AG09319 (cell line): ENCODE measurements around a stretch of chr16.

DNA sequence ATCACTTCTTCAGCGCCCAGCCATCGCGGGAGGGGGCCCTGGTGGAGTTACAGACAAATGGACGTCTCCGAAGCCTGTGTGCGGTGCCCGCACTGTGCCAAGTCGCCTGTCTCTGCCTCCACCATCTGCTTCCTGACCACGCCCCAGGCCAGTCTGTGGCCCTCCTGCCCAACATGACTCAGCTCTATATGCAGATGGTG, 36.6 kb downstream of the NLRC5 start:
- RRBS, result no CpG with 5 or more reads among the region's 9 CpGs

GRCh38 chr16:57042578-57043177, 49.7 kb upstream of the CPNE2 start:
- RRBS, result no CpG with 5 or more reads among the region's 8 CpGs

- RRBS, result no CpG with 5 or more reads among the region's 18 CpGs
Observed at GRCh38 chr16:57093666-57094546, 1.5 kb downstream of the CPNE2 start.

DNA sequence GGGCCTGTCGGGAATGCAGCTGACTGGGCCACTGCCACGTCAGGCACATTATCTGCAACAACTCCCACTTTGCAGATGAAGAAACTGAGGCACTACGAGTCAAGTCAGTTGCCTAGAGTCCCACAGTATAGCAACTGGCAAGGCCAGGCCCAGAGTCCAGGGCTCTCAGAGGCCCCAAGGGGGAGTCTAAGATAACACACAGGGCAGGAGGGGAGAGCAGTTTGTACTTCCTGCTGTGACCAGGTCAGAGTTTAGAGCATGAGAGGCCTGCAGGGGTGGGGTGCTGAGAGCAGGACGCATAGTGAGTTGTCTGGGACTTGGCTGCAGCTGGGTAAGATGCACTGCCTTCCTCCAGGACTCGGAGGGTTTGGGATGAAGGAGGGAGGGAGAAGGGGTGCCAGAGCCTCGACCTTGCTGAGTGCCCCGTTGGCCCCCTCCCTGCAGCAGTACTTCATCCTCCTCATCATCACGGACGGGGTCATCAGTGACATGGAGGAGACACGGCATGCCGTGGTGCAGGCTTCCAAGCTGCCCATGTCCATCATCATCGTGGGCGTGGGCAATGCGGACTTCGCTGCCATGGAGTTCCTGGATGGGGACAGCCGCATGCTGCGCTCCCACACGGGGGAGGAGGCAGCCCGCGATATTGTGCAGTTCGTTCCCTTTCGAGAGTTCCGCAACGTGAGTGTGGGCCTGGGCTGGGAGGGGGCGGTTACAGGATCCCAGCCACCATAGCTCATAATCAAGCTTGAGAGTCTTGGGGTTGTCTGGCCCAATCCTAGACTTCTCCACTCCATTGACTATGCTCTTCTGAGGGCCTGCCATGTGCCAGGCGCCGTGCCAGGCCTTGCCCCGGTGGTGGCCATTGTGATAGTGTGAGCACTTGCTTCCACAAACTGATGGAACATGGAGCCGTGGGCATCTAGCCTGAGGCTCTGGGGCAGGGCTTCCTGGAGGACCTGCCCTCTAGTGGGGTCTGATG, 39.9 kb downstream of the PSME3IP1 start:
- RRBS, result no CpG with 5 or more reads among the region's 29 CpGs

DNA sequence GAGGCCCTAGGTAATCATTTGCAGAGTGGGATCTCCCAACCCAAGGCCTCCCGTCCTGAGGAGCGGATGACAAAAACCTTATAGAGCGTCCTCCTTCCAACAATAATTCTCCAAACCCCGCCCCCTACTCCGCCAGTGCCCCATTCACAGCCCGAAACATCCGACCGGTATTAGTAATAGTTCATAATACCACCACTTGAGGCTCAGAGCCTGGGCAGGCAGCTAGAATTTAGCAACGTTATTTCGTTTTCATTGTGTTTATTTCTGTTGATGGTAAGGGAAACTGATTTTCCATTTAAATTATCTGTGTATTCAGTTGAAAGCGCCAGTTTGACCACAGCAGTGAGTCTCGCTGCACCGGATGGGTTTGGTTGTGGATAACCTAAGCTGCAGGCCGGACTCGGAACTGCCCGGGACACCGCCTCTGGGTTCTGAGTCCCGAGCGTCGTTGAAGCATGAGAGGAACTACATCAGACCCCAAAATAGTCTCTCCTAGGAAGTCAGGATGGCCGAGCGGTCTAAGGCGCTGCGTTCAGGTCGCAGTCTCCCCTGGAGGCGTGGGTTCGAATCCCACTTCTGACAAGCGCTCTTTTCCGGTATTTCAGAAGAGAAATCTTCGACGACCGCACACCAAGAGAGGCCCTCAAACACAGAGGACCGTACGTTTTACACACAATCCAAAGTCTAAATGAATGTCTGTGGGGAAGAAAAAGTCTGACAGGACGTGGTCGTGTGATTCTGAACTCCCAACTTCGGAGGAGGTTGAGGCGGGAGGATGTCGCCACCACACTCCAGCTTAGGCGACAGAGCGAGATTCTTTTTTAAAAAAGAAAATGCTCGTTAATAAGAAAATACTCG, 15.2 kb upstream of the PLLP start:
- RRBS, result no CpG with 5 or more reads among the region's 43 CpGs

DNA sequence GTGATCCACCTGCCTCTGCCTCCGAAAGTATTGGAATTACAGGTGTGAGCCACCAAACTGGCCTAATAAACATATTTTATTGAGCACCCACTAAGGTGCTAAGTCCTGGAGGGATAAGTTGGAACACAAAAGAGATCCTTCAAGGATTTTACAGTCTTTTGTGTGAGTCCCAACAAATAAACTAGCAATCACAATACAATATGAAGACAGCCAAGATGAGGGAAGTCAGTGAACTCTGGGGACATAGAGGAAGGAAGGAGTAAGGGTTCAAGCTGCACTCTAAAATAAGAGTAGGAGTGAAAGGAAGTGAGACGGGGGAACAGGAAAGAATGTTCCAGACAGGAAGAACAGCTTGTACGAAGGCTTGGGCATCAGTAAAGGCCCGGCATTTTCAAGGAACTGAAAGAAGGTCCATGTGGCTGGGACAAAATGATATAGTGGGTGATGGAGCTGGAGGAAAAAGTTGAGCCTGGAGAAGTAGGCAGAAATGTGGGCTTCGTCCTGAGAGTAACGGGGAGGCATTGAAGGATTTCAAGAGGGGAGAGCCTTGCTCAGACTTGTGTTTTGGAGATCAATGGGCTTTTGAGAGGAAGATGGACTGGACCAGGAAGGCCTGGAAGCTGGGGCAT, 4.5 kb downstream of the CCL17 start:
- RRBS, result no CpG with 5 or more reads among the region's 6 CpGs

DNA sequence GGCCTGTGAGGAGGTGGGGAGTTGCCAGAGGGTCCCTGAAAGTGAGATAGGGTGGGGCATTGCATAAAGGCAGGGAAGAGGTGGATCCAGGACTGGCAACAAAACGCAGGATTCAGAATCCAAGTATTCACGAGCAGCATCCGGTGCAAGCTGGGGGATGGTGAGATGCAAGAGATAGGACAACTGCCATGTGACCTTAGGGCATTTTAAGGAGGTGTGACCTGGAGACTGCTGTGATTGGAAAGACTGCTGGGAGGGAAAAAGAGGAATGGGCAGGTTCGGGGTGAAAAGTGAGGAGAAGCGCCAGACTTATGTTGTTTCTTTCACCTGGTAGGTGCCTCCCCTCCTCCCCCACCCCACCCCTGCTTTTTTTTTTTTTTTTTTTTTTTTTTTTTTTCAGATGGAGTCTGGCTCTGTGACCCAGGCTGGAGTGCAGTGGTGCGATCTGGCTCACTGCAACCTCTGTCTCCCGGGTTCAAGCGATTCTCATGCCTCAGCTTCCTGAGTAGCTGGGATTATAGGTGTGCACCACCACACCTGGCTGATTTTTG, 13.5 kb downstream of the CCL17 start:
- RRBS, result no CpG with 5 or more reads among the region's 8 CpGs

DNA sequence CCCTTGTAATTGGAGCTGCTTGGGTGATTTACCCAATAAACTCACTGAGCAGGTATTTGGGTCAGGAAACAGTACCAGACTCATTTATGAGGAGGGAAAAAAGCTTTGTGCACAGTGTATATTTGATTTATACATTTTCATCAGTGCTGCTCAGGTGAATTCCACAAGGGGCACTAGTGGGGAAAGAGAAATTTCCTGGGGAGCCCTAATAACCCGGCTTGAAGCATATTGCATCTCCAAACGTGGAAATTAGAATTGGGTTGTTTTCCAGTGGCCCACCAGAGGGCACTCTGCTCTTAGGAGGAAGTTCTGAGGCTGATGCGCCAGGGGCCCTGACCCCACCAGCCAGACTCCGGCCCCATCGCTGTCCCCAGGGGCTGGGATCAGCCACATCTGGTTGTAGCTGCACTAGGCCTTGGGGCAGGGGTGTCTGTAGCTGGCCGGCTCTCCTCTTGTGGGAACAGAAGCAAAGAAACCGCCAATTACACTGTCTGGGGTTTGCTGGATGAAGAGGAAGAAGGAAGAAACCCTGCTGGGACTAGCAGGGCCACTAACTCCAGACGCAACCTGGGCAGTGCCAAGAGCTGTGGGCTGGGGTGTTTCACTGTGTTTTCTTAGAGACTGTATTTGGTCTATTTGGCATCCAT, 14.3 kb downstream of the CCL17 start:
- RRBS, result 3% methylated on average over 3 of the region's 8 CpGs

DNA sequence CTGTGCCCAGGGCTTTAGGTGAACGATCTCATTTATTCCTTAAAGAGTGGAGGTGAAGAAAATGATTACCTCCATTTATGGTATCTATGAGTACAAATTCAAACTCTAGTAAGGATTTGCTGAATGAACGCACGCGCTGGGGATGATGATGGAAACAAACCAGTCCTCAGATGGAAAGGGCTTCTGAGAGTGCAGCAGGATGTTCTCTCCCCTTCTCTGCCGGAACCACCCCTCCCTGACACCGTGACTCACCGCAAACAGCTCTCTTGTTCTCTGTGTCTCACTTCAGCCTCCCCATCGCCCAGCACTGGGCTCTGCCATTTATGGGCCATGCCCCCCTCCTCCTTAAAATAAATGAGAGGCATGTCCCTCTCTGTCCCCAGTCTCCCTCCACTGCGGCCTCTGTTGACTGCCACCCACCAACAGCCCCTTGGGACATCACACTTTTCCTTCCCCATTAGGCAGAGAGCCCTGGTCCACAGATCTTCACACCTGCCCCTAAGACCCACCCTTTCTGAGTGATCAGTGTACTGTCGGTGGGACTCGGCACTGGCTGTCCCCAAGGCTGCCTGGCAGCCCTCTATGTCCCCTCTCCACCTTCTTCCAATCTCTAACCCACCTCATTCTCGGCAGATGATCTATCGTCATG, 6.3 kb downstream of the CCDC102A start:
- RRBS, result no CpG with 5 or more reads among the region's 13 CpGs

- RRBS, result no CpG with 5 or more reads among the region's 6 CpGs
Observed at GRCh38 chr16:57590538-57590990, 37.9 kb upstream of the ADGRG1 start.

DNA sequence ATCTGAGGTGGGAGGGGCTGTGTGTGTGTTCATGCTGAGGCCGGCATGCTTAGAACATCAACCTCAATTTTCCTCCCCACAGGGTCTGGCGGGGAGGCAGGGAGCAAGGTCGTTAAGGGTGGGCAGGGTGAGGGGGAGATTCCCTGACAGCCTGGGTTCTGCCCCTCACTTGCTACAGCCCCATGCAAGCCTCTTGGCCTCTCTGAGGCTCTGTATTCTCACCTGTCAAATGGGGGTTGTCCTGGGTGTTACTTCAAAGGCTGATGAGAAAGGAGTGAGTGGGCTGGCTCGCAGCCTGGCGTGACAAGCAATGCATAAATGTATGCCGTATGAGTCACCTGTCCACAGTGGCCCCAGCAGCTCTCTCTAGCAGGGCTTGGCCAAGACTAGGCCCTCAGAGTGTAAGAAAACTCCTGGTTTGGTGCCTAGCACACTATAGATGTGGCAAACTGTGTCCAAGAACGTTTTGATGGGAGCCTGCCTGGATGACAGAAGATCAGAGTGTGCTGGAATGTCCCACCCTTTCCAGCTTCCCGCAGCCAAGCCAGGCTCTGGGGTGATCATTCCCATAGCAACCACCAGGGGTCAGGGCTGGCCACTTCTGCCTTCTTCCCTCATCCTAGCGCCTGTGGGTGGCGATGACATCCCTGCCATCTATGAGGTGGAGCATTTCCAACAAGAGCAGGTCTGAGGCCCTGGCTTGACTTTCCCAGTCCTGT, 37.3 kb upstream of the ADGRG1 start:
- RRBS, result no CpG with 5 or more reads among the region's 10 CpGs

GRCh38 chr16:57622383-57623020, 5.9 kb upstream of the ADGRG1 start:
- RRBS, result no CpG with 5 or more reads among the region's 14 CpGs

DNA sequence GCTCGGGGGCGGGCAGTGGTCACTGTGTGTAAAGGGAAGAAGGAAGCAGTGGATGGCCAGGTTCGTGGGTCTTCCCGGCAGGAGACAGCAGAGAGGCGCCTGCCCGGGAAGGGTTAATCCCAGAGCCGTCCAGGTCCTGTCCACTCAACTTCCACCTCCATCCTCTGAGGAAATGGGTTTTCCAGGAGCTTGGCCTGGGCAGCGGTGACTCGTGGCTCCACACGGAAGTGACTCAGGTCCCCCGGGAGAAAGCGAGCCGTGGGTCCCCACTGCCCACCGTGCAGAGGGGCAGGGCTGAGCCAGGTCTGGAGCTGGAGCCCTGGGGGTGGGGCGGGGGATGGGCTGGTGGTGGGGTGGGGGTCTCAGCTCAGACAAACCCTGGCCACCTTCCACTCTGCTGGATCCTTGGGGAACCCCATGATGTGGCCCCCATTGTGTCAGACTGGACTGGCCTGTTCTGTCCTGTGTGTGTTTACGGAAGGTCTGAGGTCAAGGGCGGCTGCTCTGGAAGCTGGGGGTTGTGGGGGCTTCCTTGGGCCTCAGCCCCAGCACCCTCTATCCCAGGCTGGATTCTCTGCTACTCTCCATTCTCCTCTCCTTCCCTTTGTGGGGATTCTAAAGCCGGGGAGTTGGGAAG, 17.7 kb downstream of the ADGRG1 start:
- RRBS, result no CpG with 5 or more reads among the region's 18 CpGs

- RRBS, result 64% methylated on average over 2 of the region's 15 CpGs
Observed at GRCh38 chr16:57667065-57667948, 799 bp upstream of the ADGRG3 start.

DNA sequence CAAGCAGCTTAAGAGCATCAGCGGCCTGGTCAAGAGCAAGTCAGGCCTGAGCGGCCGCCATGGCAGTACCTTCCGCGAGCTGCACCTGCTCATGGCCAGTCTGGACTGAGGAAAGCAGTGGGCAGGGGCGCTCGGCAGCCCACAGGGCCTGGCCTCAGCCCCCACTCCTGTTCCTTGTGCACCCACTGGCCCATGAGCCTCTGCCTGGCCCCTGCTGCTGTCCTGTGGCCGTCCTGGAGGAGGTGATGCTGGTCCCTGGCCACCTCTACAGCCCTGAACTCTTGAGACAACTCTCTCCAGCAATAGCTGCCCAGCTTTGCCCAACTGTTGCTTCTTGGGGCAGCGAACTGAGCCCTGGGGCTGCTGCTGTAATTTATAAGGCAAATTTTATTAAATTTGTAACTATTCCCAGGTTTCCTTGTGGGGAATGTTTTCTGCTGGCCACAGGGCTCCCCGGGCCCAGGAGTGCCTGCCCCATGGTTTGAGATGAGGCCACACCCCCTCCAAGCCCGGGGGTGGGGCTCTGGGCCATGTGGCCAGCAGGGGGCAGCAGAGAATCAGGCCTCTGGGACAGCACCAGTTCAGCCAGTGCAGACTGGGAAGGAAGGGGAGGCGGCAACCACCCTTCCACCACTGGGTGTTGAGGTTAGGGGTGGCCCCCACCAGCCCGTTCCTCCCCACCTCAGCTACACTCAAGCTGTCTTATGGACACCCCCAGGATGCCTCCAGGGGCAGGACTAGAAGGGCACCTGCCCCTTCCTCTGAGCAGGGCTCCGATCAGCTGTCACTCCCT, 21.5 kb downstream of the KATNB1 start:
- RRBS, result 7% methylated on average over 2 of the region's 14 CpGs

DNA sequence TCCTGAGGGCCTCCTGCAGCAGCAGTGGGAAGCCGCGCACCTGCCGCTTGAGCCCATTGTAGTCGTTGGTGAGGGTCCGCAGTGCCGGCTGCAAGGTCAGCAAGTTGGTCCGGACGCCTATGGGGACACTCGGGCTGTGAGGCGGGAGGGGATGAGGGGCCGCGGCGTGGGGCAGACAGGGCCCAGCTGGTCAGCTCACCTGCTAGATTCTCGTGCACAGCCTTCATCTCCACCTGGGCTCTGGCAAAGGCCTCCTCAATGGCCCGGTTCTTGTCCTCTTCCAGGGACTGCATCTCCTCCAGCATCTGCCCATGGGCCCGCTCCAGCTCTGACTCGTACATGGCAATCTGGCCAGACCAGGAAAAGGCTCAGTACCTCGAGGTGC, 32.7 kb downstream of the KIFC3 start:
- RRBS, result no CpG with 5 or more reads among the region's 18 CpGs

DNA sequence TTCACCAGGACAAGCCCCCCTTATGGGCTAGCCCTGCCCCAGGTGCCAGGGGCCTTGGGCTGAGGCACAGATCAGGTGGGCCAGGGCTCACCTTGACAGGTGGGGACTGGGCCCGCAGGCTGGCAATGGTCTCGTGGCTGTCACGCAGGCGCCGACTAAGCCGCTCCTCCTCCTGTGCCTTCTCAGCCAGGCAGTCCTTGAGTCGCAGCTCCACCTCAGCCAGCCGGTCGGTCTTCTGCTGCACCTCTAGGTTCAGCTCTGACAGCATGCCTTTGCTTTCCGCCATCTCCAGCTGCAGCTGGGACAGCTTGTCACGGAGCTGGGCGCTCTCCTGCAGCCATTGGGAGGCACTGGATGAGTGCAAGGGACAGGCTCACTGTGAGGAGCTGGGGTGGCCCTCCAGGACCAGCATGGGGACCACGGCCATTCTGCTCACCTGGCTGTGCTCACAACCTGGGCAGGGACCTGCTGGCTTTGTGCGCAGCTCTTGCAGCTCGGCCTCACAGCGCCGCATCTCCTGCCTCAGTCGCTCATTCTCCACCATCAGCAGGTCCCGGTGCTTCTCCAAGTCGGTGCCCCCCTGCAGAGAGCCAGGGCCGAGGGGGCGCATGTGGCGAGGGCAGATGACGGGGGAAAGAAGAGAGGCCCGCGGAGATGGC, 31.1 kb downstream of the KIFC3 start:
- RRBS, result no CpG with 5 or more reads among the region's 26 CpGs

DNA sequence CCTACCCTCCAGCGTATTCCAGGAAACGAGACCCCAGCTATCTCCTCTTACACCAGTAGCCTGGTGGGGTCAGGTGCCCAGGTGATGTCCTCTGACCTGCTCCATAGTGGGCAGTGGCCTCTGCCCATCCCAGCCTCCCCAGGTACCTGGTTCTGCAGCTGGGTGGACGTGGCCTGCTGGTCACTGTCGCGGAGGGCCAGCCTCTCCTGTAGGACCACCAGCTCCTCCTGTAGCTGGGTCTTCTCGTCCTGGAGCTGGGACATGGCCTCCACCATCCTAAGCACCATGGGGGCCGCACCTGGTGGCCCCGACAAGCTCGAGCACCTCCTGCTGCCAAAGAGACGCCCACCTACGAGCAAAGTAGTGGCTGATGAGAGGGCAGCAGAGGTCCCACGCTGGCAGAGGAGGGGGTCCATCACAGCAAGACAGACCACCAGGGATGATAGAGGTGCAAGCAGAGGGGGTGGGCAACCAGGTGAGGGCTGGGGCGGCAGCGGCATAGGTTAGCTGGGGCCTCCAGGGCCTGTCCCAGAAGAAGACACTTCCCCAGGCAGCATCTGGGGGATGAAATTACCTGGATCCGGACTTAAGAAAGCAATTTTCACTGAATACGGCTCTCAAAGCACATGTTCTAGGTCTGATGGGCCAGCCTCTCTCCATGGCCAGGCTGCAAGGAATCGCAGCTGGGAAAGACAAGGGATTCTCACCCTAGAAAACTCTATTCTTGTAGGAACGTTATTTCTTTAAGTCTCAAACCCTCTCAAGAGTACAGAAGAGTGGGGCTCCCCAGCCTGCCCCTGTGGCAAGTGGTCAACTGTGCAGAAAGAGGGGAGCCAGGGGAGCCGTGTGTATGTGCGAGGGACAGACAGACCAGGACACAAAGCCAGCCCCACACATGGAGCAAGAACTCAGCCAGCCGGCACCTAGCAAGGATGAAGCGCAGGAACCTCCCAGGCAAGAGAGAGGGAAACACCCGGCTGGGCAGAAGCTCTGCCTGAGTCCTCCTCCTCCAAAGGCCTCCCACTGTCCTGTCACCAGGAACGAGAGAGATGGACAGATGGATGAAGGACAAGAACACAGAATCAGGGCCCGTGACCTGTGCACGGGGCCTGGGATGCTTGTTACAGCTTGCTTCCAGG, 16.6 kb downstream of the KIFC3 start:
- RRBS, result 88% methylated on average over 3 of the region's 26 CpGs

- RRBS, result no CpG with 5 or more reads among the region's 13 CpGs
Observed at GRCh38 chr16:57802888-57803182, 544 bp upstream of the KIFC3 start.

- RRBS, result no CpG with 5 or more reads among the region's 2 CpGs
Observed at GRCh38 chr16:57825112-57825390, 22.8 kb upstream of the KIFC3 start.